Metastatic Breast Carcinoma in the Ovary (tissue), 3 donors: ENCODE measurements around the gene DMAP1.

DNA sequence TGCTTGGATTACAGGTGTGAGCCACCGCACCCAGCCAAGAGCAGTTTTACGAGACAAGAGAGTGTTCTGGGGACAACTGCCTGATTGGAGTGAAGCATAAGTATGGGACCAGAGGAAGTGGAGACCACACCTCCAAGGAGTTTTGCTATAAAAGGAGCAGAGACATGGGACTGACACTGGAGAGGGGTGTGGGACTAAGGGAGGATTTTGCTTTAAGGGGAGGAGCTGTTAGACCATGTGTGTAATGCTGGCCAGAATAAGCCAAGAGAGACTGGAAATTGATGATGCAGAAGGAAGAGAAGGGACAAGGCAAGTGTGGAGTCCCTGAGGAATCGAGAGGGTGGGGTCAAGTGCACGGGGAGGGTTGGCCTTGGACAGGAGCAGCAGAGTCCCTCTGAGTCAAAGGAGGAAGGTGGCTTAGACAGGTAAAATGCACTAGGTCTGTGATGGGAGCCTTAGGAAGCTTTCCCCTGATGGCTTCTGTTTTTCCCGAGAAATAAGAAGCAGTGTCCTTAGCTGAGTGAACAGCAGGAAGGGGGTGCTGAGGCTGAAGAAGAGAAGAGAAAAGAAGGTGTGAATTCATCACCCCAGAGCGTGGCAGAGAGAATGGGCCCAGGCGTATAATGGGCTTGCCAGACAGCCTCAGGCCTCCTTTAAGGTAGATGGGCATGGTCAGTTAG lies 5.0 kb upstream of the C1orf210 start:
- PRO-cap, 3 experiments: no peak in any of the 3 experiments

- PRO-cap, 3 experiments: no peak in any of the 3 experiments
Measured at GRCh38 chr1:43304161-43305395, 3.8 kb downstream of the TIE1 start.

DNA sequence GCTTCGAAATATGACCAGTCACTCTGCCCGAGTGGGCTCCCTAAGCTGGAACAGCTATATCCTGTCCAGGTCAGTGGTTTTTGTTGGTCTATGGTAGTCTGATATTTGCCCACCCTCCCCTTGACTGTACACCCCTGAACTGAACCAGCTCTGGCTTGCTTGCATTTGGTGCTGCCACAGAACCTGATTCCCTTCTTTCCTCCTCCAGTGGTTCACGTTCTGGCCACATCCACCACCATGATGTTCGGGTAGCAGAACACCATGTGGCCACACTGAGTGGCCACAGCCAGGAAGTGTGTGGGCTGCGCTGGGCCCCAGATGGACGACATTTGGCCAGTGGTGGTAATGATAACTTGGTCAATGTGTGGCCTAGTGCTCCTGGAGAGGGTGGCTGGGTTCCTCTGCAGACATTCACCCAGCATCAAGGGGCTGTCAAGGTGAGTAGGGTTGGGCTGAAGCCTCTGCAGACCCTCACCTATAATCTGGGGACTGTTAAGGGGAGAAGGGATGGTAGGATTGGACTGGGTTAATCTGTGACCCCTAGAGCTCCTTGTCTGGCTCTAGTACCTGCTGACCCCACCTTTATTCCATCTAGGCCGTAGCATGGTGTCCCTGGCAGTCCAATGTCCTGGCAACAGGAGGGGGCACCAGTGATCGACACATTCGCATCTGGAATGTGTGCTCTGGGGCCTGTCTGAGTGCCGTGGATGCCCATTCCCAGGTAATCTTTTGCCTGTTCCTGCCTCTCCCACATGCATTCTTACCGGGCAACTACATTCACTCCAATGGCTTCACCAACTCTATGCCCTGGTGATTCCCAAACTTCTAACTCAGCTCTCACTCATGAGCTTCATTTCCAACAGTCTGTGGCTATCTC lies 2.0 kb downstream of the CDC20 start:
- PRO-cap, 3 experiments: no peak in any of the 3 experiments

DNA sequence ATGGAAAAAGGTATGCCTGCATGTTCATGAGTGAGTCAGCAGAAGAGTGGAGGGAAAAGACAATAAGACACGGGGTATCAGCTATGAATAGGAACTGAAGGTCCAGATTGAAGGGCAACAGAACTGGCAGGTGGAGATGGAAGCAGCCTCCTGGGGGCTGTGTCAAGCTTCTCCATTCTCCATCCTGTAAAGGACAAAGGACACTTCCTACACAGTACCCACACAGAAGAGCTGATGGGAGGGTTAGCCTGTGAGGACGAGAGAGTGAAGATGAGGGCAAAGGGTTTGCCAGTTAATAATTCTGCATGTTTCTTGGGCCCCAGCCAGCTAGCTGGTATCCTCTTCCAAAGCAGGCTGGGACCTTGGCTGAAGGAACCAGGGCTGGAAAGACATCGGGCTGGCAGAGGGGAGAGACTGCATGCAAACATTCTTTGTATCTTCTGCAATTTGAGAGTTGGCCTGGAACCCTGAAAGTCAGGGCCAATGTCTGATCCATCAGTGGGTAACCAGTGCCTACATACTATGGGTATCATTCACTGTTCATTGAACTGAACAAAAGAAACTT lies 5.7 kb upstream of the ELOVL1 start:
- PRO-cap, 3 experiments: no peak in any of the 3 experiments

GRCh38 chr1:43512152-43512550 lies 18.5 kb upstream of the PTPRF start:
- PRO-cap, 3 experiments: no peak in any of the 3 experiments

GRCh38 chr1:43524629-43525414 lies 5.9 kb upstream of the PTPRF start:
- PRO-cap, 3 experiments: no peak in any of the 3 experiments

DNA sequence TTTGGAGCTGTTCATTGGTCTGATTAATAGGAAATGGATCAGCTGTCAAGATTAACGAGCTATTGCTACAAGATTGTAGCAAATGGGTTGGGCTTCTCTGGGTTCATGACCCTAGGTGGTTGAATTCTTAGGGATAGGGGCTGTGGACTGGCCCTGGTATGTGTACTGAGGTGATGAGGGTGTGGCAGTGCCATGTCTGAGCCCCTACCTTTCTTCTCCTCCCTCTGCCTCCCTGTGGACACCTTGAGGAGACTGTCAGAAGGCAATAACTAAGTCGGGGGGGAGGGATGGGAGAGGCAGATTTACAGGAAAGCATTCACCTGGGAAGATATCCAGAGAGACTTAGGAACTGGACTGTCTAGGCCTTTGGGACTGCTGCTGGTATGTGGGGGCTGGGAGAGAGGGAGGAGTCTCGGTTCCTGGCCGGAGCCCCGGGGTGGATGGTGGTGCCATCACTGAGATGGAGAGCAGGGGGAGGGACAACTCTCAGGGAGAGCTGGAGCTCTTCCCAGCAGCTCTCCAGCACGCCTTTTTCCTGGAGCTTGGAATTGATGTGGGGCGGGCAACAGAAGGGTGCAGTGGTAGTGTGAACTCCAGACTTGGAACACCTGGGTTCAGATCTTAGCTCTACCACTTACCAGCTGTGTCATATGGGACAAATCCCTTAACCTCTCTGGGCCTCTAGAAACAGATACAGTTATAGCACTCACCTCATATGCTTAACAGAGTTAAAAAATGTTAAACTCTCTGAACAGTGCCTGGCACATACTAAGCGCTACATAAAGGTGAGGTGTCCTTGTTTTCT lies 22.1 kb downstream of the PTPRF start:
- PRO-cap, 3 experiments: peak in 2 of 3 experiments; most common plus-strand start position 458 of the sequence (in 2); most common minus-strand start position 345 of the sequence (in 1)

DNA sequence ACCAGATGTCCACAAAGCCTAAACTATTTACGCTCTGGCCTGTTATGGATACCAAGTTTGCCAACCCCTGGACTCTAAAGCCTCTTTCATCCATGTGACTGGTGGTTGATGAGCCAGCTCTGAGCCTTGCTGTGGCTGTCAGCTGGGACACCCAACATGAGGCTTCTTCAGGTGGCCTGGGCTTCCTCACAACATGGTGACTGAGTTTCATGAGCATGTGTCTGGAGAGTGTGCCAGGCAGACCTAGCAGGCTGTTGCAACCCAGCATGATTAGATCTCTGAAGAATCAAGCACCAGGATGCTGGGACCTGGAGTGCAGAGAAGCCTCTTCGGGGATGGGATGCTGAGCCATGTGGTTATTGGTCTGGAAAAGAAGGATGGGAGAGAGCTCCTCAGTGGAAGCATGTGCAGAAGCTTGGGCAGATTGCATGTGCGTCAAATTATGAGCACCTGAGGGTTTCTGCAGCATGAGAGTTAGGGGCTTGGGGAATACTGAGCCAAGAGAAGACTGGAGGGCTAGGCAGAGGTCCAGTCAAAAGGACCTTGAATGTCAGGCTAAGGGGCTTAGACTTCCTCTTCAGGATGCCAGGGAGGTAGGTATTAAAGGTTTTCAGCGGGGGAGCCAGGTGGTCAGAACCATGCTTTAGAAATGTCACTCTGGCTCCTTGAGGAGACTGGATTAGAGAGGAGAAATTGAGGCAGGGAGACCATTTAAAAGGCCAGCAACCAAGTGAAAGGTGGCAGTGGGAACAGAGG lies 38.8 kb upstream of the KDM4A start:
- PRO-cap, 3 experiments: no peak in any of the 3 experiments

DNA sequence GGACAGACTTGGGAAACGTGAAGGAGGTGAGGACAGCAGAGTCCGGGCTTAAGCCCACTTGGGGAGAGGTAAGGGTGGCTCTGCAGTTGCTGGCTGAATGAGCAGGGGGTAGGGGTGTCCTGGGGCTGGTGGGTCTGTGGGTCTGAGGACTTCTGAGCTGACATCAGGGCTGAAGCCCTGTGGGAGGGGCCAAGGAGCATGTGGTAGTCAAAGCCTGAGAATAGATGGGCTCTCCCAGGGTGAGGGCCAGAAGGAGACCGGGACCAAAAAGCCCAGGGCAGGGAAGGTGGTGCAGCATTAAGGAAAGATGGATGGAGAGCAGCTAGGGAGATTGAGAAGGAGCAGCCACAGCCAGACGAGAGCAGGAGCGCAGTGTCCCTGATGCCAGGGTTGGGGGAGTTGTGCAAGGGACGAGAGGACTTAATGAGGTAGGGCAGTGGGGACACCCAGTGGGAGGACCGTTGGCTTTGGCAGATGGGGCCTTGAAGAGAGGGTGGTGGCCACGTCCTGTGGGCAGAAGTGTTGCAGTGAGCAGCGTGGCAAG lies 38.1 kb upstream of the KDM4A start:
- PRO-cap, 3 experiments: no peak in any of the 3 experiments

GRCh38 chr1:43765936-43766864 lies 58.9 kb downstream of the ST3GAL3 start:
- PRO-cap, 3 experiments: no peak in any of the 3 experiments

DNA sequence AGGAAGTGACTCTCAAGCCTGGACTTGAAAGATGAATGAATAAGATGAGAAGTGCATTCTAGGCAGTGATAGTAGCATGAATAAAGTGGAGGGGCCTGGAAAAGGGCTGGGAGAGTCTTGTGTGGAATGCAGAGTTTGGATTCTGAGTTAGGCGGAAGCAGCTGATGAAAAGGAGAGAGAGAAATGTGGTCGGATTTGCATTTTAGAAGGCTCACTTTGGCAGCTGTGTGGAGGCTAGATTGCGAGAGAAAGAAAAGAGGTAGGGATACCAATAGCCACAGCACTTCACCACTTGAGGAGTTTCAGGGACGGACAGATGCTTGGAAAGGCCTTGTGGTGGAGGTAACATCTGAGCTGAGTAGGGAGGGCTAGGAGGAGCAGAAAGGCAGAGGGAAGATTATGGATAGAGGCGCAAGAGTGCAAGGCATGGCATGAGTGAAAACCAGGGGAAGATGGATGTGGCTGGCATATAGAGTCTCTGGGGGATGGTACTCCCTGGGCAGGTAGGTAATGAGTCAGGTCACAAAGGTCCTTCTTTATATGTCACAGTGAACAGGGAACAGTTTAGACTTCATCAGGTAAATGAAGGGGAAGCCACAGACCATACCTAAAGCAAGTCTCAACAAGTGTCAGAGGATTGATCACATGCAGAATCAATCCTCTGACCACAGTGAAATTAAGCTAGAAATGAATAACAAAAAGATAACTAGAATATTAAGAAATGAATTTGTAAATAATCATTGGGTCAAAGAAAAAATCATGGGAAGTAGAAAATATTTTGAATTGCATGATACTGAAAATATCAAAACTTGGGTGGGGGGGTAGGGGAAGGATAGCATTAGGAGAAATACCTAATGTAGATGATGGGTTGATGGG lies 59.8 kb downstream of the ST3GAL3 start:
- PRO-cap, 3 experiments: no peak in any of the 3 experiments

GRCh38 chr1:43868698-43869215 lies 64.8 kb upstream of the ARTN start:
- PRO-cap, 3 experiments: no peak in any of the 3 experiments

DNA sequence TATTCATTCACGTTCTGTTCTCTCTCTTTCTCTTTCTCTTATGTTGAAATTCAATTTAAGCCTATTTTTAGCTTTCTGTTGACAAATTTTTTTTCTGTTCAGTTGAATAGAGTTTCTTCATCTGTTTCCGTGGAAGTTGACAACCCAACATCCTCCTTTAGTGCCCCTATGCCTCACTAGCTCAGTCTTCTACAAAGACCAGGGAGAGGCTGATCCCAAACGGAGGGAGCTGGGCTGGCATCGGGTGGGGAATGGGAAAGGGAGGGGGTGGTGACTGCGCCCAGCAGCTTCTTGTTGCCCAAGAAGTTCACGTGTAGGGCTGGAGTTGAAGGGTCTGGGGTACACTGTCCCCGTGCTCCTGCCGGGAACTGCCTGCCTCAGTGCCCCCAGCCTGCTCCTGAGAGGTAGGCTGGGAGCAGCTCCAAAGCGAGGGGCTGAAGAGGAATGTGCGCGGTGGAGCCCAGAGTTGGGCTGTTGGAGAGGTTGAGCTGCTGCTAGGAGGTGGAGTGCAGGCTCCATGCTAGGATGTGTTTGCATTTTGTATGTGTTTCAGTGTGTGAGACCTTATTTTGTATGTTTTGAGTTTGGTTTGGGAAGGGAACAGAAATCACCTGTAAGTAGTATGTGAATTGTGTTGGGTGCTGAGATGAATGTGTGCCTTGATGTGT lies 5.3 kb upstream of the DPH2 start:
- PRO-cap, 3 experiments: no peak in any of the 3 experiments

GRCh38 chr1:43966377-43967219 lies 3.2 kb upstream of the DPH2 start:
- PRO-cap, 3 experiments: no peak in any of the 3 experiments

DNA sequence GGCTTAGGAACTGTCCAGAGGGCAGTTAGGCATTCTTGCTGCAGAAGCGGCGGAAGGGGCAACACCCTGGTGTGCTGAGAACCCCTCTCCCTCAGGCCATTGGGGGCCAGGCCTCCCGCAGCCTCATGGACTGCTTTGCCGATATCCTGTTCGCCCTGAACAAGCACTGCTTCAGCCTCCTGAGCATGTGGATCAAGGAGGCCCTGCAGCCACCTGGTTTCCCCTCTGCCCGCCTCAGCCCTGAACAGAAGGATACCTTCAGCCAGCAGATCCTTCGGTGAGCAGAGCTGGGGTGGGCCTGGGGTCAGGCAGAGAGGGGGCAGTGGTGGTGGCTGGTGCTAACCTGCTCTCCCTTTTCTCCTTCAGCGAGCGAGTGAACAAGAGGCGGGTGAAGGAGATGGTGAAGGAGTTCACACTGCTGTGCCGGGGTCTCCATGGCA lies 2.6 kb upstream of the DPH2 start:
- PRO-cap, 3 experiments: no peak in any of the 3 experiments

- PRO-cap, 3 experiments: no peak in any of the 3 experiments
Measured at GRCh38 chr1:43979619-43980367, 783 bp downstream of the B4GALT2 start.

DNA sequence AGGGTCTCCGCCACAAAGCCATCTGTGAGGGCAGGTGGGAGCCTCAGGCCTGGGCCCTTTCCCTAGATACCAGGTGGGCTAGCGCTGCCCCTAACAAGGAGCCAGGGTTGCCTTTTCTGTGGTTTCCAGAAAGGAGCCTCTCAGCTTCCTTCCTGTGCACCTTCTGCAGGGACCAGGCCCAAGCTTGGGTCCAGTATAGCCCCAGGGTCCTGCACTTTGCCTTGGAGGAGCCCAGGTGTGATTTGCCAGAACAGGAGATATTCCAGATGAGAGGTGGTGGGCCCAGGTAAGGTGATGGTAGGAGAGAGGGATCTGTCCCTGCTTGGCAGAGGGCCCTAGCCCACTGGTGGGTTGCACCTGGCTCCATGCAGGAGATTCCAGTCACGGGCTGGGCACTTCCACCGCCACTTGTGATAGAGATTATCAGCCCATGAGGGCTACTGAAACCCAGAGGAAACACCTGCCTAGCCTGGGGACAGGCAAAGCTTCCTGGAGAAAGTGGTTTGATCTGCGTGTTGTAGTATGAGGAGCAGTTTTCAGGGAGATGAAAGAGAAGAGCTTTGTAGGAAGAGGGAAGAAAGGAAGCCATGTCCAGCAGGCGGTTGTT lies 1.1 kb downstream of the CCDC24 start:
- PRO-cap, 3 experiments: no peak in any of the 3 experiments

GRCh38 chr1:44022071-44022381 lies 9.2 kb downstream of the SLC6A9 start:
- PRO-cap, 3 experiments: no peak in any of the 3 experiments

DNA sequence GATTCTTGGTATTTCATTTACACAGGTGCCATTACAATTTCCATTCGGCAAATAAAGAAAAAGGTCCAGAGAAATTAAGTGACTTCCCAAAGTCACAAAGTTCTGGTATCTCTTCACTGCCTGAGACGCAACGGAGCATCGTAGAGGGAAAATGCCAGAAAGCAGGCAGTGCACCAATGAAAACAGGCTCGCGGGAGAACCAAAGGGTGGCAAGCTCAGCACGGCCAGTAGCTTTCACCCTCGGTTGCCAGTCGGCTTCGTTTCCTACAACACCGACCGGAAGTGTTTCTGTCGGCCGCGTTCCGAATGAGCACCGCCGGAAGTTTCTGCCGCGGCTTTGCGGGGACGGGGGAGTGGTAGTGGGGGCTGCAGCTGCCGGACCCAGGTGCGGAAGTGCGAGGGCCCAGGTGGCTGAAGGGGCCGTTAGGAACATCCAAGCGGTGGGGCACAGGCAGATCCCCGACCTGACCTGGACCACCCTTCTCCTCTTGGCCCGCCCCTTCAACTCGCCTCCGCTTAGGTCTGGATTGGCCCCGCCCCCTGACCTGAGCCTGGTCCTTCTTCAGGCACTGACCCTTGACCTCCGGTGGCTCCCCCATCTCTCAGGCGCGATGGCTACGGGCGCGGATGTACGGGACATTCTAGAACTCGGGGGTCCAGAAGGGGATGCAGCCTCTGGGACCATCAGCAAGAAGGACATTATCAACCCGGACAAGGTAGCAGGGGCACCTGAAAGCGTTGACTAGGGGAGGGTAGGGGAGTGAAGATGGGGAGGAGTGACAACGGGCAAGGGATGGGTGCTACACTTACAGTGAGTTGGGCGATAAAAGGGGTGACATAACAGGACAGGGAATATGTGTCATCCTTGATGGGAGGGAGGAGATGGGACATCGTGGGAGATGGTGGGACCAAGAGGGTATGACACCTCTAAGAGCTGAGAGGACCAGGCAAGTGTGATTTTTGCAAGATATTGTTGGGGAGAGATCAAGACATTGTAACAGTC lies at the start of gene DMAP1:
DMAP1 (plus strand) TSS at position 329 of the 1,003 bp plus-strand sequence.
- PRO-cap, 3 experiments: peak in 3 of 3 experiments; most common plus-strand start position 327 of the sequence (in 3); most common minus-strand start position 132 of the sequence (in 1)

DNA sequence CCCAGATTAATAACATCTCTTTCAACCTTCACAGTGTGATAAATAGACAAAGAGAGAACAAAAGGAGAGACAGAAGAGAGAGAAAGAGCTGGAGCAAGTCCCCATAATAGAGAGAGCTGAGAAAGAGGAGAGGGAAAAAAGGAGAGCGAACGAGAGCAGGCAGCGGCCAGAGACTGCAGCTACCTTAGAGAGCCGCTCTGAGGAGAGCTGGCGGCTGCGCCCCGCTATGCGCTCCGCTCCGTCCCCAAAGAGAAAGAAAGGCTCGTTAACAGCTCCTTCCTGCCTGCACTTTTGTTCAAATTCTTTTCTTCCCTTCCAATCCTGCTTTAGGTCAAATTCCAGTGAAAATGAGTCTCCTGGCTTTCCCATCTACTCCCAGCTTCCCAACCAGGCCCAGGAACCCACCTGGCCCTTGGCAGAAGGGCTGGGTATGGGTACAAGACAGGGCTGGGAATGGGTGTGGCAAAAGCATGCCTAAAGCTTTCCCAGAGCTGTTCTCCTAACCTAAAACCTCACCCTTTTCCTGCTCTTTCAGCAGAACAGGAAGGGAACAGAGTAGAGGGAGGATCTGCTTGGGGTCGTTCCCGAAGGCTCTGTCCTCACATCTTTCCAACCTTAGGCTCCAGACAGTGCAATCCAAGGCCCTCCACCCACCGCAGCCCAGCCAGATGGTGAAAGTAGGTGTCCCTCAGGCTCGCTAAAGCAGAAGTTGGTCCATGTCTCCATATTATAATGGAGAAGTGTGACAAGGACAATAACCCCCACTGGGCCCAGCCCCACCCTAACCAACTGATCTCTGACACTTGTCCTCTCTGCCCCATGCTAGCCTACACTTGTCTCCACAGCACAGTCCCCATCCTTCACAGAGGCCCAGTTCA lies 48.4 kb downstream of the DMAP1 start:
- PRO-cap, 3 experiments: no peak in any of the 3 experiments